ENCODE data around the gene RGMA.

DNA sequence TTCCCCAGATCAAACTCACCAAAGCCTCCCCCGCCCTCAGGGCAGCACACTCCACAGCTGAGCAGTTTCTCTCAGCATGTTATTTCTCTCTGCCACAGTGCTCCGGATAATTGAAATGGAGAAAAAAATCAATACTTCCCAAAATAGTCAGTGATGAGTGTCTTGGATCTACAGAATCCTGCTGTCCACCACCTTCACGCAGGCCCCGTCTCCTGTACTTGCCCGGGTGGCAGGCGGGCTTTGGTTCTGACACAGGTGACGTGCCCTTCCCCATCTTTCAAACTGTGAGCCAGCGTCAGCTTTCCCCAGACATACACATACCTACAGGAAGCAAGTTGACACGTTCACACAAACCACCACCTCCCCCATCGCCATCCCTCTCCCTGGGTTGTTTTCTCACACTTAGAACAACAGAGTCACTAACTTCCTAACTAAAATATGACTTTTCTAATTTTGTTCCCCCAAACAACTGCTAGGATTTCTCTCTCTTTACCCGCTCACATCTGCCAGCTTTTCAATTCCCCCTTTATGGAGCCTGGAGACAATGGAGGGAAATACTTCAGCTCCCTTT is 248.2 kb downstream of the SLCO3A1 start:
- PRO-cap = no peak

GRCh38 chr15:92162848-92163557 is 230.7 kb upstream of the ST8SIA2 start:
- PRO-cap = no peak

- PRO-cap = no peak
These were observed 223.6 kb upstream of the ST8SIA2 start for GRCh38 chr15:92170119-92170408.

DNA sequence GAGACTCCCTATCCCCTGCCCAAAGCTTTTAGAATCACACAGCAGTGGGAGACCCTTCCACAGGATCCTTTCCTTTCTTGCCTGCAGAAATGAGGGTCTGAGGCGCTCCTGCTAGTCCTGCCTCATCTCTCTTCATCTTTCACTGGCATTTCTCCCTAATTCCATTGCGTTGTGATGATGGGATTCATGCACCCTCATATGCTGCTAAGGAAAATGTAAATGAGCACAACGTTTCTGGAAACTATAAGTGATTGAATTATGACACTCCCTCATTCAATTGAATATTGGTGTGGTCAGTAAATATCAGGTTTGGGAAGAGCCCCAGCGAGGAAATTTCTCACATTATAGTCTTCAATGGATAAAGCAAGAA is 60.4 kb downstream of the FAM174B start:
- PRO-cap = no peak

GRCh38 chr15:92643814-92644926 is 11.4 kb downstream of the FAM174B start:
- PRO-cap = no peak

DNA sequence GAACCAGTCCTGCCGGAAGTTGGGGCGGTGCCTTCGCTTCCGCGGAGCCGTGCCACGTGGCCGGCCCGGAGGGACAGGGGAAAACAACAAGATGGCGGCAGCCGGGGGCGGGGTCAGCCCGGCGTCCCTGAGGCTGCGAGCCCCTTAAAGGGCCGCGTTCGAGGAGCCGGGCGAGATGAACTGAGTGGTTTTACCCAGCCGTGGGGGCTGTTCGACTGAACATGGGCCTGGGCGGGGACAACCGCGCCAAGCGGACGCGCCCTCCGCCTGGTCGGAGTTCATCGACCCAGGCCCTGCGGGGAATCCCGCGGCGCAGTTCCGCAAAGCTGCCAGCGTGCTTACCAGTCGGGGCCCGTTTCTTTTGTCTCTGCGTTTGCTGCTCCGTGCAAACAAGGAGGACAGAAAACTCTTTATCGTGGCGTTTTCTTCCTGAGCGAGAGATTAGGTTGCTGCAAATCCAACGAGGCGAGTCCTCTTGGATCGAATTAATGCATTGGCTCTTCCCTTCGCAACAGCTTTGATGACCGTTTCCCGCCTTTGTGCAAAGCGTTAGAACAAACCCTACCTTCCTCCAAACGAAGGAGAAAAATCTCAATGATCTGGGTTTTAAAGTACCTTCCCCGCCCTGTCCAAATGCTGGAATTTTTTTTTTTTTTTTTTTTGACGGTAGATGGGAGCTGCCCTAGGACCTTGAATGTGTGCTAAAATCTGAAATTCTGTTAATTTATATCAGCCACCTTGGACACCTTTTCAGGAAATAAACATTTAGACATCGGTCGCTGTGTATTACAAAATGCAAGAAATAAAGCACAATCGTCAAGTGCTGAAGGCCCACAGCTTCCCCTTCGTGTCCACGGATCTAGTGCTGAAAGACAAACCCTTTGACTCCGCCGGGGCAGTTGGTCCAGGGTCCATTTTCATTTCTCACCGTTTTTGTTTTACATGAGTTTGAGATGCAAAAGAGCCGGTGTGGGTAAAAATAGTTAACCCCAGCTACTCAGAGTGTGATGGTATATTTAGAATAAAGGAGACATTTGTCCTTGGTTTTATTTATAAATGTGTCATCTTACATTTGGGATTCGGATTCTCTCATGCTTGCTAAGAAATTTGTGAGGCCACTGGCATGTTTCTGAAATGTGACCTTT is 90.4 kb upstream of the CHD2 start:
- PRO-cap = bidirectional peak, plus-strand start at position 277 of the sequence, minus-strand start outside the sequence; bidirectional peak, plus-strand start at position 868 of the sequence, minus-strand start at position 495 of the sequence

GRCh38 chr15:92877373-92877939 is 22.7 kb upstream of the CHD2 start:
- PRO-cap = no peak

GRCh38 chr15:92881023-92881726 is 18.9 kb upstream of the CHD2 start:
- PRO-cap = unidirectional peak, plus-strand start at chr15:92881538

DNA sequence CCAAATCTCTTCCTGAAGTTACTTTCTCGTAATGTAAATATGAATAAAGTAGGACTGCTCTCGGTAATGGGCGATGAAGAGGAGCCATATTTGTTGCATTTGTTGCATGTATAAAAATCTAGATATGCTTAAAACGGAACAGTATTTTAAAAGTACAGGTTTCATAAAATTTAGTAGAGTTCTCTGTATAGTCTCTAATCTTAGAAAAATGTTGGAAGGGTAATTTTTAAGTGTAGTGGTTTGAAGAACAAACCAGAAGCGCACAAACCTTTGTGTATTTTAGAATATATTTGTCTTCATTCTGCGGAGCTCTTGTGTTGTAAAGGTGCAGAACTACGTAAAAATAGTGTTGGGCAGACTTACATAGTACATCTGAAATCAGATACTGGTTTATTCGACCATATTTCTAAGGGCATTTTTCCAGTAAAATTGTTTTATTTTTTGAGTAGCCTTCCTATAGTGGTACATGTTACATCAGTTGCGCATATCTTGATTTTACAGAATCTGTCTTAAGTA is 15.9 kb upstream of the CHD2 start:
- PRO-cap = no peak

- PRO-cap = no peak
These were observed 6.8 kb downstream of the CHD2 start for GRCh38 chr15:92906468-92907721.

- PRO-cap = no peak
These were observed 45.7 kb downstream of the CHD2 start for GRCh38 chr15:92945749-92946315.

GRCh38 chr15:92984142-92984521 is 84.0 kb downstream of the CHD2 start:
- PRO-cap = no peak

GRCh38 chr15:93032296-93032826 is 56.6 kb downstream of the RGMA start:
- PRO-cap = no peak

DNA sequence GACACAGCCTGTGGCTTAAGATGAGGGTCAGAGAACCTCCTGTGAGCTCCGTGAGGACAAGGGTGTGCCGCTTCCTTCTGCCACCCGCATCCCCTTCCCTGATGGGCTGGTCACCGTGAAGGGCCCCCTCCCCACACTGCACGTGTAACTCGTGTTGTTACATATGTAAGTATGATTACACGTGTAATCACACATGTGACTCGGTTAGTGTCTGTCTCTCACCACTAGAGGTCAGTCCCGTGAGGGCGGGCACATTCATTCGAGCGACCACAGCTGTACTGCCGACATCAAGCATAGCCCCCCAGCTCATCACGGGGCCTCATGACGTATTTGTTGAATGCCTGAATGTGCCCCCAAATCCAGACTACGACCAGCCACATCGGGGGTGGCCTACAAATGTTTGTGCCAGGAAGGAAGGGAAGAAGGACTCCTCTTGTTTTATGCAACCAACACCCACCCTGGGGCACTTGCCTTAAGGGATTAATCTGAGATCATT is 53.1 kb downstream of the RGMA start:
- PRO-cap = no peak

- PRO-cap = no peak
These were observed 37.0 kb downstream of the RGMA start for GRCh38 chr15:93051925-93052514.

- PRO-cap = bidirectional peak, plus-strand start at chr15:93089428, minus-strand start at chr15:93089211
These were observed at the start of gene RGMA for GRCh38 chr15:93088732-93089597. Gene RGMA, minus strand, starts transcription at chr15:93089211.

DNA sequence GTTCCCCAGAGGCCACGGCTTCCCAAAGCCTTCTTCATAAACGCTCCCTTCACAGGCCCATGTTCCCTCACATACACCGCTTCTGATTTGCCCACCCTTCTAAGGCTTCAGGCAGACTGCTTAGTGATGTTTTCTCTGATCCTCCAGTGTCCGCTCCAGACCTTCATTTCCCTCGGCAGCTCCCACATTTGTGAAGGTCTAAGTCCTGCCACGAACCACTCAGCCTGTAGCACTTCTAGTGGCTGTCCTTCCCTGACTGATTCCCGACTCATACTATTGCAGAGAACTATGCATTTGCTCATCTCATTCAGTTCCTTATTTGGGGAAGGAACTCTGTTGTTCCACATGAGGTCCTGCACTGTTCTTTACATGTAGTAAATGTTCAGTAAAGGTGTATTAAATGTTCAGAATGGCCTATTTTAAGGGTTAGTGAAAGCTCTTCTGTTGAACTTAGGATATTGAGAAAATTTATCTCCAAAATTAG is 525.8 kb upstream of the RGMA start:
- PRO-cap = no peak

GRCh38 chr15:94099222-94099942 is 132.0 kb upstream of the MCTP2 start:
- PRO-cap = no peak

- PRO-cap = no peak
These were observed 3.1 kb downstream of the MCTP2 start for GRCh38 chr15:94234391-94234833.

DNA sequence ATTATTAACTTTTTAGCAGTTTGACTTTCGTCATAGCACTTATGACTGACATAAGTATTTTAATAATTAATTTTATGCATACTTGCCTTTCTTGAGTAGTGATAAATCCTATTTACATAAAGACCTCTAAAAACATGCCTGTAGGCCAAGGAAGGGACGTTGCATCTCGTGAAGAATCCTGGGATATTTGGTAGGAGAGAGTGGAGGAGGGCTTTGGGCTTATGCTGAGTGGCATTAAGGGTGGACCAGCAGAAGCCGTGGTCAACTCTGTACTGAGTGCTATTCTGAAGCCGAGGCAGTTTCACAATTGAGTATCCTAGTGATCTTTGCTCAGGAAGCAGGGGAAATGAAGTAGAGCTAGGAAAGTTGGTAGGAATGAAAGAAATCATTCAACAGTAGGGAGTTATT is 24.1 kb downstream of the MCTP2 start:
- PRO-cap = no peak

Measured in left ventricle myocardium (tissue), 1 donor.